ENCODE results near the genes EAPP and RALGAPA1.

- RRBS: no CpG with 5 or more reads among the region's 9 CpGs
Measured at GRCh38 chr14:32432532-32433250, 103.6 kb downstream of the AKAP6 start.

DNA sequence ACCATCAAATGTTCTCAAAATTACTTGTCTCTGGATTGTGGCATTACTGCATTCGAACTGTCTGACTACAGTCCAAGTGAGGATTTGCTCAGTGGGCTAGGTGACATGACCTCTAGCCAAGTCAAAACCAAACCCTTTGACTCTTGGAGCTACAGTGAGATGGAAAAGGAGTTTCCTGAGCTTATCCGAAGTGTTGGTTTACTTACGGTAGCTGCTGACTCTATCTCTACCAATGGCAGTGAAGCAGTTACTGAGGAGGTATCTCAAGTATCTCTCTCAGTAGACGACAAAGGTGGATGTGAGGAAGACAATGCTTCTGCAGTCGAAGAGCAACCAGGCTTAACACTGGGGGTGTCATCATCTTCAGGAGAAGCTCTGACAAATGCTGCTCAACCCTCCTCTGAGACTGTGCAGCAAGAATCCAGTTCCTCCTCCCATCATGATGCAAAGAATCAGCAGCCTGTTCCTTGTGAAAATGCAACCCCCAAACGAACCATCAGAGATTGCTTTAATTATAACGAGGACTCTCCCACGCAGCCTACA lies 216.2 kb downstream of the AKAP6 start:
- RRBS: no CpG with 5 or more reads among the region's 8 CpGs

DNA sequence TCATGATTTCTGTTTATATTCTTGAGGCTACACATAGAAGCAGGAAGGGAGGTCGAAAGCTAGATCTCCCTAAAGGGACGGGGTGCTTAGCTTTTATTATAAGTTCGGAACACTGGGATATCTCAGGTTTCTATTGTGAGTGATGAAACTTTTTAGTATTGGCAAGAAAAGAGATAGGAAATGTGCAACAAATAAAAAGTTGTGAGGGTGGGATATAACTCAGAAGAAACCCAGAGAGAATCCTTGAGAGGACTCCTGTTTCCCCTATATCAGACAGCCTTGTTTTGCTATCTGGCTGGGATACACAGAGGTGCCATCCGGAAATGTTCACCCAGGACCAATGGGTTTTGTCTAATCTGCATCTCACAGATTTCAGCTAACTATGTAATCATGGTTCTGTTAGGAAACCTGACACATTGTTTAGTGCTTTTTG lies 245.0 kb downstream of the AKAP6 start:
- RRBS: no CpG with 5 or more reads among the region's 4 CpGs

- RRBS: no CpG with 5 or more reads among the region's 9 CpGs
Measured at GRCh38 chr14:32986614-32987305, 48.1 kb downstream of the NPAS3 start.

DNA sequence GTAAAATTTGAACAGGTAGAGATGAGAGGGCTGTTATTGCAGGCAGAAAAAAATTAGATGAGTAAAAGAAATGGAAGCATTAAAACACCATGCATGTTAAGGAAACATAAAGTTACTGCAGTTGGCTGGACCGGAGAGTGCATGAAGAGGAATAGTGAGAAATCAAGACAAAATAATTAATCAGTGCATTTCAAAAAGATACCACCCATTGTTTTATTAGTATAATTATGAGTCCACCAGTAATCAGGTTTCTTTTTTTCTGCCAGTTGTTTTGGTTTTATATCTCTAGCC lies 388.9 kb downstream of the NPAS3 start:
- RRBS: no CpG with 5 or more reads among the region's 1 CpG

DNA sequence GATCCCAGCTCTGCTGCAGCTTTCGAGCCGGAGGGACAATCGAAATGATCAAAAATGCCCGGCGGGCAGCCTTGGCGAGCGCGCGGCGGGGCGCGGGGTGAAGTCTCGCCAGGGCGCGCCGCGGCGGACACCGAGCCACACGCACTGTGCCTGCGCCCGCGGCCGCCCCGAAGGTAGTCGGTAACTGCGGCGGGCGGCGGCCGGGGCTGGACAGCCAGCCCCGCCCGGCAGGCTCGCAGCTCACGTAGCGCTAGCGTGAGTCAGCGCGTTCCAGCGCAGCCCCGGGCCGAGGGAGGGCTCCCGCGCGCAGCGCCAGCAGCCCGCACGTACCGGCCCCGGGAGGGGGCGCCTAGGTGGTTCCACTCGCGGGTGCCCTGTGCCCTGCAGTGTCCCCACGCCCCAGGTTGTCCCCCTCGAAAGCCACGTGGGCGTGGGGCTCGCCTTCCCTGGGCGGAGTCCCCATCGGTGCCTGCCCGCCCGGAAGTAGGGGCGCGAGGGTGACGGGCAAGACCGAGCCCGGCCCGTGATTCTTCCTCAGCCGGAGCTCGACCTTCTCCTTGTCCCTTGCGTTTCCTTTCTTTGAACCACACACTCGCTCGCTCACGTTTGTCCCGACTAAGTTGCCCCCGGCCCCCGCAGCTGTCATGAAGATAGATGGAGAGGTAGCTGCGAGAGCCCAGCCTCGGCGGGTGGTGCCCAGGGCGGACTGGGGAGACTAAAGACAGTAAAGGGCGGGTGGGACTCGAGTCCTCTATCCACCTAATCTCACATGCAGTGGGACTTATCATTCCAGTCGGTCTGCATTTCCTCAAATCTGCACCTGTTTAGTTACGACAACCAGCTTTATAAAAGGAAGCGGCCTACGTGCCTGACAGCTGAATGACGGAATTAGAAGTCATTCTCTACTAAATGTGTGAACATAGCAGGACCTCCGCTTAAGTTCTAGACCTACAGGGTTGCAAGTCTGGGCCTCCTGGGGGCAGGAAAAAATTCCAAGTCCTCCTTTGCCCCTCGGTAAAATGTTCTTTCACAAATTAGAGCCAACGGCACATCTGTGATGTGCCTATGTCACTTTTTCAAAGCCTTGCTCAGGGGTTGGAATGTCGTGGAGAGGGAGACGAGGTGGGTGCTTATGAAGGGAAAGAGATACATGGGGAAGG lies 109.6 kb upstream of the EGLN3 start:
- RRBS: 4% methylated on average over 32 of the region's 93 CpGs

DNA sequence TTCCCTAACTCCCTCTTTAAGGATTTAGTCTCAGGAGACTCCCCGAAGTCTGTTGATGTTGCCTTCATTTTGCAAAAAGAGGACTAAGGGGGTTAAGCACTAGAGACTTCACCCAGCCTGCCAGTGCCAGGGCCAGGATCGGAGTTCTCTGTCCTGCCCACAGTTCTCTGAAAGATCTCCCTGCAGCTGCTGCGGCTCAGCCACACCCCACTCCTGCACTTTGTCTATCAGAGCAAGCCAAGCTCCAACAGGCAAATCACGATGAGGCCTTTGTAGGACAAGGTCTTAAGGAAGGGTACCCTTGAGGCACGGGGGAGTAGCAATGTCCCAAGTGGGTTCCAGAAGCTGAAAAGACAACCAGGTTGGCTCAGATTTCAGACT lies 148.8 kb upstream of the EGLN3 start:
- RRBS: no CpG with 5 or more reads among the region's 5 CpGs

DNA sequence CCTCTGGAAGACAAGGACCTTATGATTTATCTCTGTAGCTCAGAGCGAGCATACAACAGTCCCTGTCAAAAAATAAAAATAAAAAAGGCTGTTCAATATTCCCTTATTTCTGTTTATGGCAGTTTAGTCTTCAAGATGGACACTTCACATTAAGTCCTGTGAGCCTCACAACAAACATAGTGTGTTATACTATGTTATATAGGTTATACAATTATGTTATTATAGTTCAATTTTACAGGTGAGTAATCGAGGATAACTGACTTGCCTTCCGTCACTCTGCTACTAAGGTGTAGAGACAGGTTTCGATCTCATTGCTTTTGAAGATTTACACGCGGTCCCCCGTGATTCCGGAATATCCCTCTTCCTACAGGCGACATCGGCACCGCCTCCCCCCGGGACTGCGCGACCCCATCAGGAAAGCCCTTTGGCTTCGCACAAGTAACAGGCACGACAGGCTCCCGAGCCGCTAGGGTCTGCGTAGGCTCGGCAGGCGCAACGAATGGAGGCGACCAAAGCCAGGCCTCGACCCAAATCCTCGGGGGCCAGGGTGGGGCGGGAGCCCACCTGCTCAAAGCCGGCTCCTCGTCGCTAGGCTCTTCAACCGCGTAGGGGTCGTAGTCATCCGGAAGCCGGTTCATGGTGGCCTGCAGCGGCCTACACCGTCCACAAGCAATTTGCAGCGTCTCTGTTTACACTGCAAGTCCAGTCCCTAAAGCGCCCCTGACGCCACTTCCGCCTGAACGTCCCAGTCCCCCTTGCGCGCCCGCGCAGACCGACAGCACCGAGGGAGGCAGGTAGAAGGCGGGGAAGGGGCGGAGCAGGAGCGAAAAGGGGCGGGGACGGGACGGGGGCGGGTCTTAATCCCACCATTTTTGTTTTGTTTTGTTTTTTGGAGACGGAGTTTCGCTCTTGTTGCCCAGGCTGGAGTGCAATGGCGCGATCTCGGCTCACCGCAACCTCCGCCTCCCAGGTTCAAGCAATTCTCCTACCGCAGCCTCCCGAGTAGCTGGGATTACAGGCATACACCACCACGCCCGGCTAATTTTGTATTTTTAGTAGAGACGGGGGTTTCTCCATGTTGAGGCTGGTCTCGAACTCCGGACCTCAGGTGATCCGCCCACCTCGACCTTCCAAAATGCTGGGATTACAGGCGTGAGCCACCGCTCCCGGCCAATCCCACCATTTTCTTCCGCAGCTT lies at the start of gene EAPP:
EAPP (minus strand) TSS at position 711 of the 1,198 bp plus-strand sequence.
- RRBS: 1% methylated on average over 5 of the region's 74 CpGs

DNA sequence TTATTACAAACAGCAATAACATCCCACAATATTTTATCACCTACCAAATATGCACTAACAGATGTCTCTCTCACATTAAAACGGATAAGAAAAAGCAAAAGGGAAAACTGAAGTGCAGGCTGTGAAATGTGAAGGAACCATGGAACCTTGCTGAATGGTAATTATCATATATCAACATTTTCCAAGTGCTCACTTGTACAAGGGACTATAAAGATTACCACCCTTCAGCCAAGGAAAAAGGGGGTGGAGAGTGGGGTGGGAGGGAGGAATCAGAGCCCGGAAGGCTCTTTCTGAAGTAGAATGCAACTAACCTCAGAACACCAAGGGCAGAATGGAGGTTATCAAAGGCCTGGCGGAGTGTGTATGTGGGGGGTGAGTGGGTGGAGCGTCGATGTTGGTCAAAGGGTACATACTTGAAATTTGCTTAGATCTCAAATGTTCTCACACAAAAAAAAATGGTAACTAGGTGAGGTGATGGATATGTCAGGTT lies 1.2 kb downstream of the SNX6 start:
- RRBS: no CpG with 5 or more reads among the region's 5 CpGs

GRCh38 chr14:35197058-35197505 lies 74.7 kb downstream of the PRORP start:
- RRBS: no CpG with 5 or more reads among the region's 1 CpG

DNA sequence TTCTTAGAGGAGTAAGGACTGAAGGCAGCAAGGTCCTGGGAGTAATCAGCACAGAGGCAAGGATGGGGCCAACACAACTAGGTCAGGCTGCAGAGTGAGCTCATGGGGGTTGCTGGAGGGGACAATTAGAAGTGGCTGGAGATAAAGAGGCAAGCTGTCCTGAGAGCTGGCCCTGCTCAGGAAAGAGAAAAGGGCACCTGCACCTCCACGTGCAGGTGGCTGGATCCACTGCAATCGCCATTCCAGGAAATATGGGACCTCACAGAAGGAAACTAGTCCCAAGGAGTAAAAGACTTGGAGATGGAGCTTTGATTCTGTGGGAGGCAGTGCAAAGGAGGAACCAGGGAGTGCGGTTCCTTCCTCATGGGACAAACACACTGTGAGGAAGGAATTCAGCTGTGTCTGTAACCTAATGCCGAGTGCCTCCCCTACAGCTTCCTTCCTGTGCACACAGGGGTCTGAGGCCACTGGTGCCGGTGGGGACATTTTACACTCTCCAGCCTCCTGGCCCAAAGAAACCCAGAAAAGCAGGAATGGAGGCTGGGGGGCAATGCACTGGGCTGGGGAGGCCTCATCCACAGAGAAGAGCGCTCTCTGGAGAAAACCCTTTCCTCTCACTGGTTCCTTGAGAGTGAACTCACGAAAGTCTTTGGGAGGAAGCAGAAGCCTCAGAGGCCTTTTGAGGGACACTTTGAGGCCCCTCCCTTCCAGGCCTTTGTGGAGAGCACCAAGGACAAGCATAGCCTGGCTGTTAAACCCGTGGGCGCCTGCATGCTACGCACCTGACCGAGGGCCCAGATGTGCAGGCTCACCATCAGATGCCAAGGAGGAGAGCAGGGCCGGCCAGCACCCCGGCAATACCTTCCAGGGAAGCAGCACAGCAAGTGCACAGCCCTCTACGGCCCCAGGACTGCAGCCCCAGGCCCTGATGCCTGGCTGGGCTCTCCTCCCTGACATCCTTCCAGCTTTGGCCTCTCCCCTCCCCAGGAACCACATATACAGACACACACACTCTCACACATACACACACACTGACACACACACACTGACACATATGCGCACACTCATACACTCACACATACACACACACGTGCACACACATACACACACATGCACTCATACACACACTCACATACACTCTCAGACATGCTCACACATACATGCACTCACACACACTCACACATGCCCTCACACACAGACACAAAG lies 52.1 kb downstream of the NFKBIA start:
- RRBS: no CpG with 5 or more reads among the region's 16 CpGs

DNA sequence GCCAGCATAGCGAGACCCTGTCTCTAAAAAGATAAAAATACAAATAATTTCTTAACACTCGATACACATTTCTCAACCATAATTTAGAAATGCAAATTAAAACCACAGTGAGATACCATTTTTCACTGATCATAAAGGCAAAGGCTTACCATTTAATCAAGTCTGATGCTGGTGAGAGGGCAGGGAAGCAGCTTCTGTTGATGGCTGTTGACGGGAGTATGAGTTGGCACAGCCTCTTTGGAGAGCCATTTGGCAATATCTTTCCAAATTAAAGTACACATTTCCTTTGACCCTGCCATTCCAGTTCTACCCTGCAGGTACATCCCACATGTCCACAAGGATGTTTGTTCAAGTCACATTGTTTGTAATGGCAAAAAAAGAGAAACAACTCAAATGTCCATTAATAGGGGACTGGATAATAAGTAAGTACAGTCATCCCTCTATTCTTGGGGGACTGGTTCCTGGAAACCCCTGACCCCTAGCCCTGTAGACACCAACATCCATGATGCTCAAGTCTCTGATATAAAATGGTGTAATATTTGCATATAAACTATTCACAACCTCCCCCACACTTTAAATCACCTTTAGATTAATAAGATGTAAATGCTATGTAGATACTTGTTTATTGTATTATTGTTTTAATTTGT lies 50.7 kb downstream of the NFKBIA start:
- RRBS: no CpG with 5 or more reads among the region's 3 CpGs

DNA sequence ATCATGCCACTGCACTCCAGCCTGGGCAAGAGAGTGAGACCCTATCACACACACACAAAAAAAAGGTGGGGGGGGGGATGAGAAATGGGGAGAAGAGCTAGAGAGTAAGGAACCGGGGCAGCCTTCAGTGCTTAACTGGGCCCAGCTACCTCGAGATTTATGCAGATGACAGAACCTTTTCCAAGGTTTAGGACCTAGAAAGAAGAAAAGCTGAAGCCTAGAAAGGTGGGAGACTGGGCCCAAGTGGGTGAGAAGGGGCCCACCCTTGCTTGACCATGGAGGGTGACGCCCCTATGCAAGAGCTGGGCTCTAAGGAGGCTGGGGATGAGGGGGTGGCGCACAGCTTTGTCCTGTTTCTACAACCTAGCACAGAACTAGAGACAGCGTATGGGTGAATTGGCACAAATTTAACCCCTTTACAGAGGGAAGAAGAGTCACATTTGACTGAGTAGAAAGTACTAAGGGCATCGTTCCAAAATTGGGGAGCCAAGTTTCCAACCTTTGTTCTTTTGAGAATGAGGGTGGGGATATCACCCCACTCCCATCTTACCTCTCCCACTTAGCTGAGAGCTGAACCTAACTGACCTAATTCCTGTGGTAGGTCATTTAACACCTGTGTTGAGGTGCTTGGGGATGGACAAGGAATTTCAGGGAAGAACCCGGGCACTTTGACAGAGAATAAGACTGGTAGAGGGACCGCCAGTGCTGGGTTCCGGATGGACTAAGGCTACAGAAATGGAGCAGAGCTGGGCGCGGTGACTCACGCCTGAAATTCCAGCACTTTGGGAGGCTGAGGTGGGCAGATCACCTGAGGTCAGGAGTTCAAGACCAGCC lies 5.4 kb downstream of the NFKBIA start:
- RRBS: no CpG with 5 or more reads among the region's 12 CpGs

- RRBS: no CpG with 5 or more reads among the region's 6 CpGs
Measured at GRCh38 chr14:35416743-35417248, 12.2 kb upstream of the NFKBIA start.

- RRBS: no CpG with 5 or more reads among the region's 73 CpGs
Measured at GRCh38 chr14:35808504-35809572, at the start of gene RALGAPA1. Gene RALGAPA1, minus strand, starts transcription at chr14:35809295.

DNA sequence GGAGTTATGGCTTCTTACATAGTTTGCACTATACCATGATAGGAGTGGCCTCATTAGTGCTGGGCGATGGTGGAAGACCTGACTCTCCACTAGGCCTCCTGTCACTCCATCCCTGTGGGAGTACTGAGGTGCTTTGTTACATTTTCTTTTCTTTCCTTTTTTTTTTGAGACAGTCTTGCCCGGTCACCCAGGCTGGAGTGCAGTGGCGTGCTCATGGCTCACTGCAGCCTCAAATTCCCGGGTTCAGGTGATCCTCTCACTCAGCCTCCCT lies 83.7 kb downstream of the BRMS1L start:
- RRBS: no CpG with 5 or more reads among the region's 4 CpGs

DNA sequence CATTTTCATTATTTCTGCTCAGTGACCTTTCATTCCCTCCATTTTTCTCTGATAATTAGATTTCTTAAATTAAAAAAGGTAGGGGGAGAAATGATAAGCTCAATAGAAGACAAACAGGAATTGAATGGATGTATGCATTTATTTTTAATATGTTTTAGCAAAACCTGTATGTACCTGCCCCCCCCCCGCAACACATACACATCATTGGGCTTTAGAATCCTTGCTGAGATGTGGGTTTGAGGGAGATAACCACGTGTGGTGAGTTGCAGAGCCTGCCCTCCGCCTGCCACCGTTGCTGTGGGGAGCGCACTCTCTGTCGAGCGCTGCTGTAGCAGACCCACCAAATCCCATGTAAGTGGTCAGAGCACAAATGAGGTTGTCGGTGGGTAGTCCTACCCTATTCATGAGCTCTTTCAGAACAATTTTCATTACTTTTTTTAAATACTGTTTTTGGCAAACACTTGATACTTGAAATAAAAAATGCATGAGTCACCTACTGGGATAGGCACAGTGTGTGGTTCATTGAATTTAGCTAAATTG lies 242.6 kb downstream of the BRMS1L start:
- RRBS: no CpG with 5 or more reads among the region's 8 CpGs

DNA sequence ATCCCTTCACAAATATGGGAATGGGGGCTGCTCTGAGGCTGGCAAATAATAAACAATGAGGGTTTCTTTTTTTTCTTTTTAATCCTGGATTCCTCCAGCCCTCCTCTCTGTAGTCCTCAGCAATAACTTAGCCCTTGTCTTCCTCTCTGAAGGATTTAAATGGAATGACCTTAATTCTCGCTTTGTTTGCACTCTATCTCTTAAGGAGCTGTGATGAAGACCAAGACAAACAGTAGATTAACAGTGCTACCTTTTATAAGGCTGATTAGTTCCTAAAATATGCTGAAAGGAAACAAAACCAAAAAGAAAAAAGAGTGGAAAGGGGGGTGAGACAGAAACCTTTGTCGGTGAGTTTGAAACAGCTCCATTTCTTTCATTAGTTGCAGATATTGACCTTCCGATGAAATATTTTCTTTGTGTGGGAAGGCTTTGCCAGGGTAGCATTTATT lies 105.2 kb downstream of the MBIP start:
- RRBS: no CpG with 5 or more reads among the region's 3 CpGs

- RRBS: no CpG with 5 or more reads among the region's 12 CpGs
Measured at GRCh38 chr14:36451294-36452215, 68.5 kb downstream of the NKX2-1 start.

- RRBS: no CpG with 5 or more reads among the region's 9 CpGs
Measured at GRCh38 chr14:36515760-36516658, 4.0 kb downstream of the NKX2-1 start.

Measured in aortic smooth muscle cell (primary cell).